Glomerular endothelial cell (primary cell): ENCODE measurements around a stretch of chr5.

DNA sequence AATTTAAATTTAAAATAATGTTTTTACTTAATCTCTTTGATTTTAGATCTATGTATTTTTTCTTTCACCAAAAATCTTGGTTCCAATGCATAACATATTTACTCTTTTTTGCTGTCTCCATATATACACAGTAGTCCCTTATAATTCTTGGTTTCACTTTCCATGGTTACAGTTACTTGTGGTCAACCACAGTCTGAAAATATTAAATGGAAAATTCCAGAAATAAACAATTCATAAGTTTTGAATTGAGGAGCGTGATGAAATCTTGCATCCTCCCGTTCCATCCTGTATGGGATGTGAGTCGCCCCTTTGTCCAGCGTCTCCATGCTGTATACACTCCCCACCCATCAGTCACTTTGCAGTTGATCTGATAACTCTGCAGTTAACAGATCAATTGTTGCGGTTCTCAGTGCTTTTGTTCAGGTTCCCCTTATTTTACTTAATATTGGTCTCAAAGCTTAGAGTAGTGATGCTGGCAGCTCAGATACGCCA, 11.6 kb upstream of the FAF2 start:
- RAMPAGE, long total RNA, result no peak

DNA sequence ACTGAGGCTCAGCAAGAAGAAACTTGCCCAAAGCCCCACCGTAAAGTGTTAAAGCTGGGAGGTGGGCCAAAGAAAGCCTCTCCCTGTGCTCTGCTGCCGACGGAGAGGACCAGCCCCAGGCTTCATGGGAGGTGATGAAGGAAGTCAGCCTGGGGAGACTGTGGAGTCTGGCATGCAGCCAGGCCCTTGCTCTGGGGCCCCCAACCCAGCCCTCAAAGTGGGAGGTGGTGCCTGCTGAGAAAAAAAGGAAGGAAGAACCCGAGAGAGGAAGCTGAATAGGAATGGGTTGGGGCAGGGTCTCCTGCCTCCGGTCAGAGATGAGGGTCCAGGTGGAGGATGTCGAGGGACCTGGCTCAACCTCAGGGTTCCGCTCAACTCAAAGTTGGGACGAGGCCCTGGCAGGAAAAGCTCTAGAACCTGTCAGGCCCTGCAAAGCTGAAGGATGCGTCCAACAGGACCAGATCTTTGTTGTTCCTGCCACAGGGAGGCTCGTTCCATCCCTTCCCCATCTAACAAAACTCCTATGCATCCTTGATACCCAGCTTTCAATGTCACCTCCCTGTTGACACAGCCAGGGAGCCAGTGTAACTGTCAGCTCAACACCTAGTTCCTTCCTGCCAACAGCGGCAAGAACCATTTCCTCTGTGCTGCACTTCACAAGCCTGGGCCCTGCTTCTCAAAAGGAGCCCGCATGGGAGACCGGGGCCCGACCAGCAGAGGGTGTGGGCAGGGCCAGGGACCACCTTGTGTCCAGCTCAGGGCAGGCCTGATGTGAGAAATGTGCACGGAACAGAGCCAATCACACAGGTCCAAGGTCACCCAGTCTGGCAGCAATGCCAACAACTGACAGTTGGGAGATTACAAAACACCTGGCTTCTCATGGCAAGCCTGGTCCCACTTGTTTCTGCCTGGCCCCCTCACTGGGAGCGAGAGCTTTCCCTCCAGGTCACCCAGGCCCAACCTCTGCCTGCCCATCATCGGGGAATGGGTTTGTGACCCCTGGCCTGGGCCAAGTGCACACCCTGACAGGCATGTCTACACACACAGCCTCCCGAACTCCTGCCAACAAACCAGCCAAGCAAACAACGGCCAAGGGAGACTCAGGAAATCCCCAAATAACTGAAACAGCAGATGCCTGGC, 3.4 kb downstream of the RNF44 start:
- RAMPAGE, long total RNA, result no peak

DNA sequence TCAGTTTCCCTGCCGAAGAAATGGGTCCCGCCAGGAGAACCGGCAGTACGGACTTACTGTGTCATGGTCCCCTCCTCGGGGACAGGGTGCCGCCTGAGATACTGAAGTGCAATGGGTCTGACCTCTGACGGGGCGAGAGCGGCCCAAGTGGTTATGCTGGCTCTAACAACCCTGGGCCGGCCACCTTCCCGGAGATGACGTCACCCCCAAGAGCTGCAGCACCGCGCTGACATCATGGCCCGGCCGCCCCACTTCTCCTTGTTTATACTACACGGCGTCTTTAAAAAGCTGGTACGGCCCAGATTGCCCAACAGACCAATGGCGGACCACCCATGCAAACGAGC, 444 bp upstream of the RNF44 start:
- RAMPAGE, long total RNA, result start-site peak on the minus strand centred at position 204 of the sequence, 129 bp wide, 15 and 35 reads in 2 replicates

GRCh38 chr5:176619712-176620124, 9.8 kb upstream of the GPRIN1 start:
- RAMPAGE, long total RNA, result no peak

- RAMPAGE, long total RNA, result no peak
Measured at GRCh38 chr5:176621609-176622013, 8.7 kb downstream of the SNCB start.

DNA sequence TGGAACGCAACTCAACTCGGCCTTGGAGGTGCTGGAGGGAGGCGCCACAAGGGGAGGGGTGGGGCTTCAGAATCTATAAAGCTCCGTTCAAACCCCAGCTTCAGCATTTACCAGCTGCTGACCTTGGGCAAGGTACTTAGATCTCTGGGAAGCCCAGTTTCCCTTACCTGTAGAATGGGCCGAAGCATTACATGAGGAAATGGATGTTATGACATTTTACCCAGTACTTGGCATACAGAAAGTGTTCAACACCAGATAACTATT, 1.4 kb downstream of the SNCB start:
- RAMPAGE, long total RNA, result no peak

DNA sequence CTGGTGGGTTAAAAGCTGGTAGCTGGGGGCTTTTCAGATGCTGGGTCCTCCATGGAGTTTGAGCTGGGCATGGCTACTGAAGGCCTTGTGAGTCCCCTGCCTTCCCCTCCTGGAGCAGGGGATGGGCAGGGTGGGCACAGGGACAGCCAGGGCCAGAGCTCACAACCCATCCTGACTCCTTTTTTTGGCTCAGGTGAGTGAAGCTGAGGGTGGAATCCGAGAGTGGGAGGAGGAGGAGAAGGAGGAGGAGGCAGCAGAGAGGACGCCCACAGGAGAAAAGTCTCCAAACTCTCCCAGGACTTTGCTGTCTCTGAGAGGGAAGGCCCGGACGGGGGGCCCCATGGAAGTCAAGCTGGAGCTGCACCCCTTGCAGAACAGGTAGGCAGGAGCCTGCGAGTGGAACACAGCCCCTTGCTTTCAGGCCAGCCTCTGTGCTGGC, 4.4 kb upstream of the TSPAN17 start:
- RAMPAGE, long total RNA, result no peak

DNA sequence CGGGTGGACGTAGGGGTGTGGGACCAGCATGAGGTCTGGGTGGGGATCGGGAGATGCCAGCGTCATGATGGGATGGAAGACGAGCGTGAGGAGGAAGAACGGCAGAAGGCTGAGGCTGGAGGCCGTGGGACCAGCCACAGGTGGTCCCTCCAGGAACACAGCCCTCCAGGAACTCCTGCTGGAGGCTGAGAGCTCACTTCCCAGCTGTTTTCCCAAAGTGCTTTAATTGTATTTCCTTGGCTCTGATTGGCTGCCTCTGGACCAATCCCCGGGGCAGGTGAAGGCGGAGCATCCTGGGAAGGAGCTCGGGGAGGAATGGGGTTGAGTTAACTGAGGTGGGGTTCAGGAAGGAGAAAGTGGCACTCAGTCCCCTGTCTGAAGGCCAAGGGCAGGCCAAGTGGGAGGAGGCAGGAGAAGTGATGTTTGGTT, 2.9 kb downstream of the TSPAN17 start:
- RAMPAGE, long total RNA, result no peak

- RAMPAGE, long total RNA, result no peak
Measured at GRCh38 chr5:177065532-177065840, 21.2 kb upstream of the FGFR4 start.

DNA sequence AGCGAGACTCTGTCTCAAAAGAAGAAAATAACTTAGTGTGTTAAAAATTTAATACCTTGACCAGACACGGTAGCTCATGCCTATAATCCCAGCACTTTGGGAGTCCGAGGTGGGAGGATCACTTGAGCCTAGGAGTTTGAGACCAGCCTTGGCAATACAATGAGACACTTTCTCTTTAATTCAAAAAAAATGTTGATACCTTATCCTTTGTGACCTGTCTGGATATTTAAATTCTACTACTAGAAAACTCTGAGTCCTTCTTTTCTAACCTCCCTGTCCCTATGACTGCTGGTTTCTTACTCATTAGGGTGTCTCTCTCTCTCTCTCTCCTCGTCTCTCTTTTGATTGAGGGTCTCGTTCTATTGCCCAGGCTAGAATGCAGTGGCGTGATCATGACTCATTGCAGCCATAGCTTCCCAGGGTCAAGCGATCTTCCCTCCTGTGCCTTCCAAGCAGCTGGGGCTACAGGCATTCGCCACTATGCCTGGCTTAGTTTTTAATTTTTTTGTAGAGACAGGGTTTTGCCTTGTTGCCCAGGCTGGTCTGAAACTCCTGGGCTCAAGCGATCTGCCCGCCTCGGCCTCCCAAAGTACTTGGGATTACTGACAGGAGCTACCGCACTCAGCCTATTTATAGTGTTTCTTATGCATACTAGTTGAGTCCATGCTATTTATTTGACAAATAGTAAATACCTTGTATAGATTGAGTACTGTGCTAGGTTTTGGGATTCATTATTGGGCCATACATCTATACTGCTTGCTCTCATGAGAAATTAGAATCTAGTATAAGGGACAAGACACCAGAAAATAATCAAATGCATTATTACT, 61.8 kb downstream of the NSD1 start:
- RAMPAGE, long total RNA, result no peak

DNA sequence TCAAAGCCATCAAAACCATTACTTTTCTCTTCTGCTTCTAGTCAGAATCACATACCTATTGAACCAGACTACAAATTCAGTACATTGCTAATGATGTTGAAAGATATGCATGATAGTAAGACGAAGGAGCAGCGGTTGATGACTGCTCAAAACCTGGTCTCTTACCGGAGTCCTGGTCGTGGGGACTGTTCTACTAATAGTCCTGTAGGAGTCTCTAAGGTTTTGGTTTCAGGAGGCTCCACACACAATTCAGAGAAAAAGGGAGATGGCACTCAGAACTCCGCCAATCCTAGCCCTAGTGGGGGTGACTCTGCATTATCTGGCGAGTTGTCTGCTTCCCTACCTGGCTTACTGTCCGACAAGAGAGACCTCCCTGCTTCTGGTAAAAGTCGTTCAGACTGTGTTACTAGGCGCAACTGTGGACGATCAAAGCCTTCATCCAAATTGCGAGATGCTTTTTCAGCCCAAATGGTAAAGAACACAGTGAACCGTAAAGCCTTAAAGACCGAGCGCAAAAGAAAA, 77.5 kb downstream of the NSD1 start:
- RAMPAGE, long total RNA, result no peak

DNA sequence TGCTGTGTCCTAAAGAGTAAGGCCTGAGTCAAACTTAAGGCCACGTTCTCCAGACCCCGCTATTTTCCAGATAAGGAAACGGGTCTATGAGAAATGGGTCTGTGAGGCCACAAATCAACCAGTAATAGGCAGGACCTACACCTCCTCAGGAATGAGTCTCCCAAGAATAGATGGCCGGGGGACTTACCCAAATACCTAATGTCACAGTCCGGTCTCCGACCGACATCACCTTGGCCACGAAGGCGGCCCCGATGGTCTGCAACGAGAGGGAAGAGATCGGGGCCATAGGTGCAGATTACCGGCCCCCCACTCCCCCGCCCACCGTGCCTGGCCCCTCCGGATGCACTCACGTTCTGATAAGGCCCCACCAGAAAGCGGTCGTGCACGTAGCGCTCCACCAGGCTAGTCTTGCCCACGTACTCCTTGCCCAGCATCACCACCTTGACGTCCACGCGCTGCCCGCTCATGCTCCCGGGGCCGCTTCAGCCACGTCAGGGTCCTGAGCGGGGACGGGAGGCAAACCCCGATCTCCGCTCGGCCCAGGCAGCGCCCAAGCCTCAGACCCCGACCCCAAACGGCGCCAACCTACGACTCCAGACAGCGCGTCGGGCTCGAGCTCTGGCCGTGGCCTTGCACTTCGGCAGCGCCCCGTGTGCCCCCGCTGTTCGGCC, 562 bp downstream of the RAB24 start:
- RAMPAGE, long total RNA, result no peak

DNA sequence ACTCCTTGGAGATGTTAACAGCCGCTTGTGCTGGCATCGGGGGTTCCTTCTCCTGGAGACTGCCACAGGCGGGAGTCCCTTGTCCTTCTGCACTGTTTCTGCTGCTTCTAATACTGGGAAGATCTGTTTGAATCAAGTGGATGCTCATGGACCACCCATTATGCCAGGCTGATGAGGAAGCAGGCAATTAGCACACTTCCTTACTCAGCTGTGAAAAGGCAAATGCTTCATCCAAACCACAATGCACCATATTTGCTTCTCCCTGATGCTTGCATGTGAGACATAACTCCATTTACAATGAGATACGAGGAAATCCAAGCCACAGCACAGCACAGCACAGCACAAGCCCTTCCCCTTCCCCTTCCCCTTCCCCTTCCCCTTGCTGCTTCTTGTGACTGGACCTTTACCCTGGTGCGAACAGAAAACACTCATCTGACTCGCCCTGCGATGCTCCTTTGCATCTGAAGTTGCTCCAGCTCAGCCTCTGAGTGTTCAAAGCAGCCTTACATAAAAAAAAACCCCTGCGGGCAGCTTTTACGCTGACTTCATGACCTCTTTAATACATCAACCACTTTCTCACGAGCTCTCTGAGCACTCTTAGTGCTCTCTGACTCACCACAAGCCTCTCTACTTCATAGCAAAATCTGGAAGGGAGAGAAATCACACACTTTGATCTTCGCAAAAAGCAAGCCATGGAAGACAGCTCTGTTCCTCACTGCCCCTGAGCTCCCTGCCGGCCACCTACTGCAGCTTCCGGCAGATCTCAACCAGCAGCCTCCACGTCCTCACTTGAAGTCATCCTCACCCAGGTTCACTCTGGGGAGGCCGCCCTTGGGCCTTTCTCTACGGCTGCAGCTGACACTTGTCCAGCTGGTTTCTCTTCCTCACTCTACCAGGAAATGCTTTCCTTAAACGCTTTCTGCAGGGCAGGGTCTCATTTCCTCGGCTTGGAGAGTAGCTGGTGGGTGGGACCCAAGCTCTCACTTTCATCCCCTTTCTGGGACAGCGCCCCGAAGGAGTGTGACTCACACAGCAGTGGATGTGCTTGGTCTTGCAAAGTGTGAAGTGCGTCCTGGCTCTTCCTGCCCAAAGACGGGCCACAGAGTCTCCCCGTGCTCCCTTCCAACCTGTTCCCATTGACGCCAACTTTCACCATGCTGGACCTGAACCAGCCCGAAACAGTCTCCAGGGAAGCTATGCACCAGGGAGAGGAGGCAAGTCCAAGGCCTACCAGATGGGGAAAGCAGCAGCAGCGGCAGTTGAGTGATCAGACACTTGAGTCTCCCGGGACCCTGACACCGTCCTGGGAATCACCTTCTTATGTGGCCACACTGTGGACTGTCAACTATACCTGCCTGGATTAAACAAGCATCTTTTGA, 5.3 kb downstream of the SLC34A1 start:
- RAMPAGE, long total RNA, result no peak

- RAMPAGE, long total RNA, result no peak
Measured at GRCh38 chr5:177403272-177404272, 3.1 kb upstream of the PFN3 start.

DNA sequence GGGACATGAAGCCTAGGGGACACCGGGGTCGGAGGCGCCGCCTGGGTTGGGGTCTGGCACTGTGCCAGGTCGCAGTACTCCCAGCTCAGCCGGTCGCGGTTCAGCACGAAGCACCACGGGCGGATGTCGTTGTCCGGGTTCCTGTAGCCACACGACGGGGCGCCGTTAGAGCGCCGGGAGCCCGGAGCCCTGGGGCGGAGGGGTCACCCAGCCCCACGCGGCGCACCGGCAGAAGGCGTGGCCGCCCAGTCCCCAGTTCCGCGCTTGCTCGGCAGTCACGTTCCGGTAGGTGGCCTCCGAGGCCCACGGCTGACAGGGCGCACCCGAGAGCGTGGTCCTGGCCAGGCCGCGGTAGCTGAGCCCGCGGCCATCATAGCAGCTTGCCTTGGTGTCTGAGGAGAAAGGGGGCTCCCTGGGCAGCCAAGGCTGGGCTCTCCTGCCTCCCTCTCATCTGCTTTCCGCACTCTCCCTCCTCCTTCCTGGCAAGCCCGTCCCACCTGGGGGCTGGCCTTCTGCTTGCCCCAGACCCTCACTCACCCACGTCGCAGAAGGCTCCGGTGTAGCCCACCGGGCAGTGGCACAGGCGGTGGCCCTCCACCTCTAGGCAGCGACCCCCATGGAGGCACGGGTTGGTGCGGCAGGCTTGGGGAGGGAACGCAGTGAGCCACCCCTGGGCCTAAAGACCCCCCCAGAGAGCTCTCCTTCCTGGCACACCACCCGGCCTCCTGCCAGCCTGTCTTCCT, 4.0 kb upstream of the PFN3 start:
- RAMPAGE, long total RNA, result no peak

GRCh38 chr5:177429089-177429879, 2.8 kb downstream of the GRK6 start:
- RAMPAGE, long total RNA, result no peak

DNA sequence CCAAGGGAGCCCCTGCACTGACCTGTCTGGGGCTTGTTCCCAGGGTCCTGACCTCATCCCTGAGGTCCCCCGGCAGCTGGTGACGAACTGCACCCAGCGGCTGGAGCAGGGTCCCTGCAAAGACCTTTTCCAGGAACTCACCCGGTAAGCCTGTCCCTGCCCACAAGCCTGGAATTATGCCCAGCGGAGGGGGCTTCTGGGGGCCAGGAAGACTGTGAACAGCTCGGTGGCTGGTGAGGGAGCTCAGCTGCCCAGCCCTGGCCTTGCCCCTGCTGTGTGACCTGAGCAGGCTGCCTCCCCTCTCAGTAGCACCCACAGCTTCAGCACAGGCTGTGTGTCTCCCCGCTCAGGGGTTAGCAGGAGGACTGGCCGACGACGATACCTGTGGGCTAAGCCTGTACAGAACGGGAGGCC, 6.2 kb downstream of the GRK6 start:
- RAMPAGE, long total RNA, result no peak

- RAMPAGE, long total RNA, result no peak
Measured at GRCh38 chr5:177441535-177442770, 4.7 kb upstream of the PRR7 start.

DNA sequence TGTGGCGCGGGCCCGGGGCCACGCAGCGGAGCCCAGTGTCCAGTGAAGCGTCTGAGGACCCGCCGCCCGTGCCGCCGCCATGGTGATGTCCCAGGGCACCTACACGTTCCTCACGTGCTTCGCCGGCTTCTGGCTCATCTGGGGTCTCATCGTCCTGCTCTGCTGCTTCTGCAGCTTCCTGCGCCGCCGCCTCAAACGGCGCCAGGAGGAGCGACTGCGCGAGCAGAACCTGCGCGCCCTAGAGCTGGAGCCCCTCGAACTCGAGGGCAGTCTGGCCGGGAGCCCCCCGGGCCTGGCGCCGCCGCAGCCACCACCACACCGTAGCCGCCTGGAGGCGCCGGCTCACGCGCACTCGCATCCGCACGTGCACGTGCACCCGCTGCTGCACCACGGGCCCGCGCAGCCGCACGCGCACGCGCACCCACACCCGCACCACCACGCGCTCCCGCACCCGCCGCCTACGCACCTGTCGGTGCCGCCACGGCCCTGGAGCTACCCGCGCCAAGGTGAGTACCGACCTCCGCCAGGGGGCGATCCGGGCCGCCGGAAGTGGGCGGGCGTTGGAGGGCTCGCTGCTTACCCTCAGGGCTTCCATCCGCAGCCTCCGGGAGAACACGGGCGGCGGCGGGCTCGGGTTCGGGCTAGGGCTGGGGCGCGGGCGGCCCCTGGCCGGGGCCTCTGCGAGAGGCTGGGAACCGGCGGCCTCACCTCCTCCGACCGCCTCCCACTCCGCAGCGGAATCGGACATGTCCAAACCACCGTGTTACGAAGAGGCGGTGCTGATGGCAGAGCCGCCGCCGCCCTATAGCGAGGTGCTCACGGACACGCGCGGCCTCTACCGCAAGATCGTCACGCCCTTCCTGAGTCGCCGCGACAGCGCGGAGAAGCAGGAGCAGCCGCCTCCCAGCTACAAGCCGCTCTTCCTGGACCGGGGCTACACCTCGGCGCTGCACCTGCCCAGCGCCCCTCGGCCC, 8.7 kb downstream of the PRR7 start:
- RAMPAGE, long total RNA, result no peak

GRCh38 chr5:177456128-177456795, 9.6 kb downstream of the PRR7 start:
- RAMPAGE, long total RNA, result no peak